Neural crest cell (in vitro differentiated cells): ENCODE data around the genes FN1 and MREG.

- PRO-cap = no peak
These were observed 638.6 kb downstream of the ERBB4 start for GRCh38 chr2:211899797-211900530.

- PRO-cap = no peak
These were observed 300.8 kb downstream of the ERBB4 start for GRCh38 chr2:212237751-212238218.

GRCh38 chr2:212536750-212537247 lies 1.8 kb downstream of the ERBB4 start:
- PRO-cap = bidirectional peak, plus-strand start at chr2:212536959, minus-strand start at chr2:212536867

DNA sequence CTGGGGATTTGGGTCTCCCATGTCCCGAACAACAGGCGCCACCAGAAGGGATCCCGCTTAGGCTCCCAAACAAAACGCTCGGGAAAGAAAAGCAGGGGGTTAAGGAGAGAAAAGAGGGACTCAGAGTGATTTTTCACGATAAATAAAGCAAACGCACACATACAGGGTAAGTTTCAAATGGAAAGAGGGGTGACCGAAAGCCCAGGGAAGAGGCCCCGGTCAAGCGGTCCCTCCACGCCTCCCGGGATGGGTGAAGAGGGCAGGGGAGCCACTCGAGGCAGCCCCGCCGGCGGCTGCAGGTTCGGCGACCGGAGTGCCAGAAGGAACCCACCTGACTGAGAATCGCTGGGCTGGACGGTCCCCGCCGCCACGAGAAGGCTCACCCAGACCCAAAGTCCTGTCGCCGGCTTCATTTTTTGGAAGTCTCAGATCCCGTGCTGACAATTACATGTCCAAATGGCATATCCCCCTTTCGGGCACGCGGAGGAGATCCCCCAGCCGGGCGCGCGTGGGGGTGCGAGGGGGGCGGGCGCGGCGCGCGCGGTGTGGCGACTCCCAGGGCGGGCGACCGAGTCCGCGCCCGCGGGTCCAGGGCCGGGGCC lies 383 bp downstream of the ERBB4 start:
- PRO-cap = no peak

DNA sequence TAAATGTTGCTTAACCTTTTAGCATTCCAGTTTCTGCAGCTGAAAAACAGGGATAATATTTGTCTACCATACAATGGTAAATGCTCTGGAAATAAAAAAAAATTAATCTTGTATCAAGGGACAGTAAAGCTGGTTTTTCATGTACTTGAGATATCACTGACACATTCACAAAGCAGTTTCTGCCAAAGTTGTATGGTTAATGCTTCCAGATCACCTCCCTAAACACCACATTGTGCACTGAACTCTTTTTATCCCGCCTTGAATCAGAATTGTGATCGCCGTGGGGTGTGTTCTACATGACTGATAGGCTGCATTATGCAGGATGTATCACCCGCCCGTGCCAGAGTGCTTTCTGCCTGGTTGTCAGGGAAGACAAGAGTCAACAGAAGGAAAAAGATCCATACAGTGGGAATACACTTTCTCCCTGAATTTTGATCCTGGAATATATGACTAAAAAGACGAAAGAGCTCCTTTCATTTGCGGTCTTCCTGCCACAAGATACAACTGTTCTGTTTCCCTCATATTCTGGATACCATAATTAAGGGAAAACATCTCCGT lies 238.7 kb downstream of the IKZF2 start:
- PRO-cap = no peak

- PRO-cap = no peak
These were observed 45.3 kb upstream of the SPAG16 start for GRCh38 chr2:213238653-213239659.

GRCh38 chr2:215293796-215294420 lies 18.0 kb upstream of the ATIC start:
- PRO-cap = no peak

- PRO-cap = no peak
These were observed 52.0 kb downstream of the FN1 start for GRCh38 chr2:215383798-215384308.

- PRO-cap = no peak
These were observed 1.2 kb downstream of the FN1 start for GRCh38 chr2:215434563-215435085.

GRCh38 chr2:215435195-215436173 lies at the start of gene FN1:
Gene FN1, minus strand, starts transcription at chr2:215436068.
- PRO-cap = bidirectional peak, plus-strand start at chr2:215435496, minus-strand start at chr2:215435506; bidirectional peak, plus-strand start at chr2:215435760, minus-strand start at chr2:215435684; bidirectional peak, plus-strand start at chr2:215436281, minus-strand start at chr2:215436068

GRCh38 chr2:215505315-215505875 lies 69.5 kb upstream of the FN1 start:
- PRO-cap = no peak

DNA sequence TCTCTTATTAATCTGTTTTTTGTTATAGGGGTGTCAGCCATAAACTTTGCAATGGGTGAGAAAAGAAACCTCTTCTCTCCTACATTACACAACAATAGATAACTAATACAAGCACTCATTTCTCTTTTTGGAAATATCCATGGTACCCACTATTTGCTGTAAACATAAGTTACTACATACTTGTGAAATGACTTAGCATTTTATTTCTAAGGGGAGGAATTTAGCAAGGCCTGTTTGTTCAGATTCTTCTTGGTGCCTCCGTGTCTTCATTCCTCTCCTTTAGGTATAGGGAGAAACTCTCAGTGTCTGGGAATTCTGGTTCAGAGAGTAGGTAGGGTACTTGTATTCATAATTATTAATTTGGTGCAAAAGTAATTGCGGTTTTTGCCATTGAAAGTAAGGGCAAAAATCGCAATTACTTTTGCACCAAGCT lies 134.9 kb downstream of the MREG start:
- PRO-cap = no peak

- PRO-cap = bidirectional peak, plus-strand start at chr2:216013735, minus-strand start at chr2:216013537
These were observed at the start of gene MREG for GRCh38 chr2:216012866-216013979. Gene MREG, minus strand, starts transcription at chr2:216013551.

DNA sequence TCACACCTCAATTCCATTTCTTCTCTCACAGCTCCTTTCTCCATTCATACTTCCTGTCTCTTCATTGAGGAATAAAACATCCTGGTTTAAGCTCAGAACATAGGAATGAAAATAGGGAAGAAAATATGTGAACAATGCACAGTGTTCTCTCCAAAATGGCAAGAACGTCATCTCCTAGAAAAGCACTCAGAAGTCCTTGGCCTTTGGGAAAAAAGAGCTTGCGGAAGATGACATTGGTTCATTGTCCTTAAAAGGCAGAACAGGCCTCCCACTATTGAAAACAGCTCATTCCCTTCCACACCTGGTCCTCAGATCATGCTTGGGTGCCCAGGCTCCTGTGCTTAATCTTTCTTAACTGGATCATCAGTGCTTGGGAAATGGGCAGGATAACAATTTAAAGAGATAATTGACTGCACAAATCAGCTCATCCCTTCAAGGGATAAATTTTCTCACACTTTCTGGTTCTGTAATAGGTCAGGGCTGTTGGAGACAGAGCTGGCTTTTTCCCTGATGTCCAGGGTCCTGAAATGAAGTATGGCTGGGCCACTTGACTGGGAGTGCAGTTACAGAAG lies 69.2 kb downstream of the MARCHF4 start:
- PRO-cap = no peak

DNA sequence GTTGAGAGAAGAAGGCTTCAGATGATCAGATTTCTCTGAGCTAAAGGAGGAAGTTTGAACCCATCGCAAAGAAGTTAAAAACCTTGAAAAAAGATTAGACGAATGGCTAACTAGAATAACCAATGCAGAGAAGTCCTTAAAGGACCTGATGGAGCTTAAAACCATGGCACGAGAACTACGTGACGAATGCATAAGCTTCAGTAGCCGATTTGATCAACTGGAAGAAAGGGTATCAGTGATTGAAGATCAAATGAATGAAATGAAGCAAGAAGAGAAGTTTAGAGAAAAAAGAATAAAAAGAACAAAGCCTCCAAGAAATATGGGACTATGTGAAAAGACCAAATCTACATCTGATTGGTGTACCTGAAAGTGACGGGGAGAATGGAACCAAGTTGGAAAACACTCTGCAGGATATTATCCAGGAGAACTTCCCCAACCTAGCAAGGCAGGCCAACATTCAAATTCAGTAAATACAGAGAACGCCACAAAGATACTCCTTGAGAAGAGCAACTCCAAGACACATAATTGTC lies 42.7 kb upstream of the RPL37A start:
- PRO-cap = no peak

GRCh38 chr2:216532533-216532936 lies 33.9 kb downstream of the RPL37A start:
- PRO-cap = no peak

DNA sequence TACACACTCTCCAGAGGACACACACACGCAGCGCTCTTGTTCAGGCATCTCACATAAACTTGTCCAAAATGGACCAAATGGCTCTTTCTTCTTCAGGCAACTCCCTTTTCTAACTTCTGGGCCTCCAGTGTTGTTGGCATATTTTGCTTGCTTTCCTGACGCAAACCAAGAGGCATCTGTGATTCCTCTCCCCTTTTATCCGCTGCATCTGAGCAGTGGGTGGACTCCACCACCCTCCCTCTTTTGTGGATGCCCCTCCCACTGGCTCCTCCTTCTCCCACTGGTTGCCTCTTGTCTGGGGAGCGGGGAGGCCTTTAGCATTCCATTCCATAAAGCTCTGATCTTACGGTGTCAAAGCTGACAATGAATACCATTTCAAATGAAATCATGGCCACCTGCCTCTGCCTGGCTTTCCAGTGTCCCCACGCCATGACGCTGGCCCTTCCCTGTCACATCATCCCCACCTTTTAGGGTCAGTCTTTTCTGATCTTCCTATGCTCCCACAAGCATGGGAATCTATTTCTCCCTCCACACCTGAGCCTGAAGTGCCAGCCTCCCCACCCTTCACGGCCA lies 51.3 kb downstream of the RPL37A start:
- PRO-cap = no peak

GRCh38 chr2:216565555-216565927 lies 66.9 kb downstream of the RPL37A start:
- PRO-cap = no peak

DNA sequence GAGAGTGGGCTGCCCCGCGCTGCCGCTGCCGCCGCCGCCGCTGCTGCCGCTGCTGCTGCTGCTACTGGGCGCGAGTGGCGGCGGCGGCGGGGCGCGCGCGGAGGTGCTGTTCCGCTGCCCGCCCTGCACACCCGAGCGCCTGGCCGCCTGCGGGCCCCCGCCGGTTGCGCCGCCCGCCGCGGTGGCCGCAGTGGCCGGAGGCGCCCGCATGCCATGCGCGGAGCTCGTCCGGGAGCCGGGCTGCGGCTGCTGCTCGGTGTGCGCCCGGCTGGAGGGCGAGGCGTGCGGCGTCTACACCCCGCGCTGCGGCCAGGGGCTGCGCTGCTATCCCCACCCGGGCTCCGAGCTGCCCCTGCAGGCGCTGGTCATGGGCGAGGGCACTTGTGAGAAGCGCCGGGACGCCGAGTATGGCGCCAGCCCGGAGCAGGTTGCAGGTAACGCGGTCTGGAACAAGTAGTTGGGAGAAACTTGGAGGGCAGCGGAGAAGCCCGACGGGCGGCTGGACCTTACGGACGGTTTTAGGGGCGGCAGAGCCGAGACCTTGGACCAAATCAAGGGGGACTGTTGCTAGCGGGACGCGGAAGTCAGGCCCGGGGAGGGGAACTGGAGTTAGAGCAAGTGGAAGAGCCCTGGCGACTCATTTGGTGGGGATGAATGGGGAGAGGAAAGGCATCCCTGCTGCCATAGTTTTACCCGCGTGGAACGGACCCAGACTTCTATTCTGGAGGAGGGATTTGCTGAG lies 483 bp downstream of the IGFBP2 start:
- PRO-cap = no peak

DNA sequence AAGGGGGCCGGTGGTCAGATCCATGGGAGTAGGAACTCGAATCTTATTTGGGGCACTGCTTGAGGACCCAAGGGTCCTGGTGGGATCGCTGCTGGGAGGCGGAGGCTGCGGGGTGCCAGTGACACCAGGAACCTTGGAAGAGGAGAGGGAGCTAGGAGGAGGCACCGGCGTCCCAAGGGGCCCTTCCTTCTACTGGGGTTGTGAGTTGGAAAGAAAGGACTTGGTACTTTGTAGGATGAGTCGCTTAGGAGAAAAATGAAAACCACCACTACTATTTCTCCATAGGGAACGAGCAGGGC lies 1.0 kb downstream of the IGFBP2 start:
- PRO-cap = no peak